ENCODE measurements around a stretch of chr18.

DNA sequence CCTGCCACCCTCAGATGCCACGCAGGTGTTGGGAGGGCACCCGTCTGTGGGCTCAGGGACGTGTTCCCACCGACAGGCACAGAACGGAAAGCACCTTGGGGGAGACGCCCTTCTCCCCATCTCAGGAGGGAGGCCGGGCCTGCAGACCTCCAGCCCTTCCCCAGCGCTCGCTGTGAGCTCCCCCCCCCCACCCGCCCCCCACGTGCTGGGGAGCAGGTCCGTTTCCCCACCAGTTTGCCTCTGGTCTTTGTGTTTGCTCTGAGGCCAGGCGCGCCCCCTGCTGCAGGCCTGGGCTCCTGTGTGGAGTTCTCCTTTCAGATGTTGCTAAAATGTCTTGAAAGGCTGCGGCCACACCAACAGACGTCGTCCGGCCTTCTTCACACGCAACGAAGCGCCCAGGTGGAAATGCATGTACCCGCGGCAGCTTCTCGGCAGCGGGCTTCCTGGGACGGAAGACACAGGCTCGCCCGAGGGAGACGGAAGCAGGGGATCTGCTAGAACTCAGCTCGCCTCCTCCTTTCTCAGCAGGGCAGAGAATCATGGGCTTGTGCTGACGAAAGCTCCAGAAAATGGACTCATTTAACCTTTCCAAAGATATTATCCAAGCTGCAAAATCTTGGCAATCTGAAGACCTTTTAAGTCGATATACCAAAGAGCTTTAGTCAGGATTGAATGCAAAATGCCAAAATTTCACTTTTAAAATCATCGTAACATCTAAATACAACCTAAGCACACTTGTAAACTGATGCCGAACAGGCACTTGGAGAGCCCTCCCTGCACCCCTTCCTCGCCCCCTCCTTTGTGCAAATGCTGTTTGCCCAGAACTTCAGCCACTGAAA, 125.3 kb upstream of the ZNF516 start:
- PRO-cap, result no peak

GRCh38 chr18:76697021-76698192, 125.0 kb upstream of the ZNF236 start:
- PRO-cap, result no peak

- PRO-cap, result no peak
These were observed 1.3 kb downstream of the ZNF236 start for GRCh38 chr18:76823520-76824179.

DNA sequence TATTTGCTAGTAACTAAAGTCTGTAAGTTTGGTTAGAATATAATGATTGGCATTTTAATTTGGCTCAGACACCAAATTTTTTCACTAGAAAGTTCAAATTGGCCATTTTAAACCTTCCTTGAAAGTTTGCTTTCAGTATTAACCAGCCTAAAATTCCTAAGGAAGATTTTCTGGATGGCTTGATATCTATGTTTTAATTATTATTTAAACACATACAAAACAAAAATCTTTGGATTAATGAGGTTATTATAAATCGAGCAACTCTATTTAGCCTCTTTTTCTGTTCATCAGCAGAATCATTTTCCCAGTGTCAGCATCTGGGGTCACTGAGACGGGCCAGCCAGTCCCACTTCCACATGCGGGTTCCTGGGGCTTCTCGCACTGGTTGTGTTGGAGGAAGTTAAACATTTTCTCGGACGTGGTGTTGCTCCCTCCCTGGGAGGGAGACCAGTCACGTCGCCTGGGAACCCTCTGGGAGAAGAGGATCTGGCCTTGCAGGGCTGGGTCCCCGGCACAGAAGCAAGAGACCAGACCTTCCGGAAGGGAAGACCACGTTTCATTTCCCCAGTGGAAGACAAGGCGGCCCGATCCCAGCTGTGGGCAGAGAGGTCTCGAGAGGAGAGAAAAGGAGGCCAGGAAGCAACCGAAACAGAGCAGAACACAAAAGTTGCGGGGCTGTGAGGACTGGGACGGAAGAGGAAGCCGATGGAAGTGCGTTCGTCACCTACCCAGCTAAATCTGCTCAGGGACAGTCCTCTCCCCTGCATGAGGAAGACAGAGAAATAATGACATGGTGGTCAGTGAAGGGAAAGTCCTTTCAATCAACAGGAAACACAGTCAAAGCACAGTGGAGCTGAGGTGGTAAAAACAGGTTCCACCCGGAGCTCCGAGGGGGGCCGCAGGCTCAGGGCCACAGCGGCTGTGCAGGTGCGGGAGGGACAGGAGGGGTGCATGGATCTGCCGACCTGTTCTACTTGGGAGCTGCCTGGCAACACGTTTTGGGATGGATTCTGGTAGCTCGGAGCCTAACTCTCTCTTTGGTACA, 144.5 kb downstream of the MBP start:
- PRO-cap, result unidirectional peak, plus-strand start at position 476 of the sequence

DNA sequence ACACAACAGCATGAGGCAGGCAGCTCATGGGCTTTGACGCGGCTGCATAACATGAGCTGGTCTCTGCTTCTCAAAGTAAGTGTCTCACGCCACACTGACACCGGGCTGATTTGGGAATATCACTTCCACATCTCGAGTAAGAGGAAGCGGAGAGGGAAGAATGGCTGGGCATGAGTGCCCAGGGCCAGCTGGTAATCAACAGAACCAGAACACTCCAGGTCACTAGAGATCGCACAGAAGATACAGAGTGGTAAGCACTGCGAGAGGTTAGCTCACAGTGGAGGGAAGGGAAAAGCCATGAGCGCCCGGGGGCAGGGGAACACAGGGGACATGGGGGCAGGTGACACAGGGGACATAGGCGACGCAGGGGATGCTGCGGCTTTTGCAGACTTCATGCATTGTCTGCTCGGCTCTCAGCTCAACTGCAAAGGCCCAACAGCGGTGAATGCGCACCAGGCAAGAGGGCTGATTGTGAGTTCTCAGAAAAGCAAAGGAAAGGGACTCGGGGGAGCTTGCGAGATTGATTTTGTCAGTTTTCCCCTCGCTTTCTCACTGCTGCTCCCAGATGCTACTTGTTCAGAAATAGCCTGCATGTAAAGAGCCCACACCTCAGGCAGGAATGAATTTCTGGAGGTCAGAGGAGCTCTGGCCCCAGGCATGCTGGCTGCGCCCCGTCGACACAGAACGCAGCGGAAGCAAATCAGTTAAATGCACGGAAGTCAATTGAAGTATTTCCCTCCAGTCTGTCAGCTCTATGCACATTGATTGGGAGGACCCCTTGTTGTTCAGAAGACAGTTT, 141.3 kb downstream of the MBP start:
- PRO-cap, result no peak

DNA sequence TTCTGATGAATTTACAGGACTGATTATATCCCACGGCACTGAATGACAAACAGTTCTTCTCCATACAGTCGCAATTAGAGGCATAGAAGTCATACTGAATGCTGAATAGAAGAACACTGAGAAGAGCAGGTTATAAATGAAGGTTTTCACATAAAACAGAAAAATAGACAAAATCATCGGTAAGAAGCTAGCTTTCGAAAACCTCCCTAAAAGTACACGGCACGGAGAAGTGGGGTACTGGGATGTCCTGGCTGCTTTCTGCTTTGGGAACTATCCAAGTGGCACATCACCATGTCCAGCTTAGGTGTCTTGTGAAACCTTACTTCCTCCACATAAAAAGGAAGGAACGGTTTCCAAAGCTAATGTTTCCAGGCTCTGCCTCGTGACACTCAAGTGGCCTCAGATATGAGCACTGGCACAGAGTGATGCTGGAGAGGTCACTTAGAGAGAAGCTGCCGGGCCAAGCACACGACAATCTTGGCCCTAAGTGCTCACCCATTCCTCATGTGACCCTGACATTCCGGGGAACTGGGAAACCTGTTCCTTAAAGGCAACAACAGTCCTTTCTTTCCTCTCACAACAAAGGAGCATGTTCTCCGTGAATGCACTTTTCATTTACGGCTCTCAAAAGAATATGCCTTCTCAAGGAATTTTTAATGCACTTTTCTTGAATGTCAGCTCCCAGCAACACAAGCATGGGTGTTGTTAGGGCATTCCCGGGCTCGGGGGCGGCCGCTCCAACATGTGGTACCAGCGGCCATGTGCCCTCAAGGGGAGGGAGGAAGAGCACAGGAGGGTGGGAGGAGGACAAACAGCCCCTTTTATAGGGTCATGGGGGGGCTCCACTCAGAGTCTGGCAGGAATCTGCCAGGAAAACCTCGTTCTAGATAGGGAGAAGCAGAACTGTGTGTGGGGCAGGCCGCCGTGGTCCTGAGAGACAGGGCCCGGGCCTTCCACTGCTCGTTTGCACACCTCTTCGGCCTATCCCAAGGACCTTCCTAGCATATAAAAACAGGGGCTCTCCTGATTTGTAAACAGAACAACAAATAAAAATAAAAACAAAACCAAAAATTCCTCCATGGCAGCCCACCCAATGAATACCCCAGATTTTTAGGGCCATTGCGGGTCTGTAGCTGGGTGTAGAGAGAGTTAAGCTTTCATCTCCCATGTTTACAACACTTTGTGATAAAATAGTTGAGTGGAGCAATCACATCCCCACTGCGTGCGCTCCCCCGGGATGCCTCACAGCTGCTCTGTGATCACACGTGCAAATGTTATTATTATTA, 118.6 kb downstream of the MBP start:
- PRO-cap, result unidirectional peak, plus-strand start at position 444 of the sequence

DNA sequence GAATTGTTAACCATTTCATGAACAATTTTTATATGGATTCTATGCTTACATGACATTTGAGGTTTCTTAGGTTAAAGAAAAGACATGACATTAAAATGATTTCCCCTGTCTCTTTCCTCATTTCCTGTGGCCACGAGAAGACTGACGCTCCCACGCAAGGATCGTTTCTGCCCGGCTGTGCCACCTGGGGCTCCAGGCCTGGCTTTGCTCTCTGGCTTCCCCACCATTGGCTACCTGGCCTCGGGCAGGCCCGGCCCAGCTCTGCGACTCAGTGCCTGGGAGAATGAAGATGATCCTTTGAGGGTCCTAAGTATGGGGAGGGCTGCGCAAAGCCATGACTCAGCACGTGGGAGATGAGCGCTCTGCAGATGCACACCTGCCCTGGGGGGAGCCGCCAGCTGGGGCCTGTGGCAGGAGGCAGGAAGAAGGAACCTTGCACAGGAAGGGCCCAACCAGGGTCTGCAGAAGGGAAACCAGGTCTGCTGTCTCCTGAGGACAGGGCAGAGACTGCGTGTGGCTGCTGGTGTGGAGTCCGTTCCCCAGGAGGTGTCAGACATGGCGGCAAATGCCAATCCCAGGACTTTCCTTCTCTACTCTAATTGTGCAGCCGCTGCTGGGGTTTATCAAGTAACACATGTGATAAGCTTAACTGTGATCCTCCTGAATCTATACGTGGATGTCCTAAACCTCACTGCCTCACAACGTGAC, 33.0 kb downstream of the MBP start:
- PRO-cap, result no peak

GRCh38 chr18:77103318-77103977, 29.1 kb downstream of the MBP start:
- PRO-cap, result no peak

DNA sequence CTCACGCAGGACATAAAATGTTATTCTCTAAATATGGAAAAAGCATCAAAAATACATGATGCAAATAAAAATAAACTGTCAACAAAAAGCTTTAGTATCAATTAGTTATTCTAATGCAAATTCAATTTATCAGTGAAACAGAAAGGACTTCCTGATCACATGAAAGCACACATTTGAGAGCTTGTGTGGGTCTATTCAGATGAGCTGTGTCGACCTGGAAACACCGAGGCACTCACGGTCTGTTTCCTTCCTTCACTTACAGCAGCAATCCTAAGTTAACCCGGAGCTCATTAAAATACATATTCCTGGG, 9.3 kb downstream of the MBP start:
- PRO-cap, result no peak

GRCh38 chr18:77251237-77251935, 1.7 kb downstream of the GALR1 start:
- PRO-cap, result no peak

GRCh38 chr18:77367339-77367872, 117.8 kb downstream of the GALR1 start:
- PRO-cap, result no peak

DNA sequence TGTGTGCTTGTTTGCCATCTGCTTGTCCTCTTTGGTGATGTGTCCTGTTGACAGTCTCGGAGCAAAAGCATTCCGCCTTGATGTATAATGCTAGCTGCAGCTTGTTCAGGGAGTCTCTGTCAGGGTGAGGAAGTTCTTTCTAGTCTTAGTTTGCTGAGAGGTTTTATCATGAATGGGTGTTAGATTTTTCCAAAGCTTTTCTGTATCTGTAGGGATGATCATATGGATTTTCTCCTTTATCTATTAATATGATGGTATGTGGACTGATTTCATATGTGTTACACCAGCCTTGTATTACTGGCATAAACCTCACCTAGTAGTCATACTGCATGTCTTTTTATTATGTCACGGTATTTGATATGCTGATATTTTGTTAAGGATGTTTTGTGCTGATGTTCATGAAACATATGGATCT, 109.2 kb downstream of the ATP9B start:
- PRO-cap, result no peak

DNA sequence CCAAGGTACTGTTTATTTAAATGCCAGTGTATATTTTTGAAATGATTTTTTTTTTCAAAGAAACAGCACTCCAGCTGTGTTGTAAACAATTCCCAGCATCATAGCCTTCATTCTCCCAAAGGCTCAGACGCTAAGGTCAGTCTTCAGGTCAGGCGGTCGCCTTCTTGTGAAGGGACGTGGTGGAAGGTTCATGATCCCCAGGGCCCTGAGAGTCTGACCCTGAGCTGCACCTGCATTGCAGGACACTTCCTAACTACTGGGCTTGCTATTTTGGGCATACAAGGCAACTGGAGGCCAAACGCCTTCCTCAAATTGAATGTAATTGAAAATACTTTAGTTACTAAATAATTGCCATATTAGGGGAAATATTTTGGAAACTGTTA, 135.7 kb downstream of the ATP9B start:
- PRO-cap, result no peak

GRCh38 chr18:79383597-79384561, 11.9 kb upstream of the NFATC1 start:
- PRO-cap, result no peak

- PRO-cap, result no peak
These were observed 1.2 kb upstream of the NFATC1 start for GRCh38 chr18:79394582-79394817.

DNA sequence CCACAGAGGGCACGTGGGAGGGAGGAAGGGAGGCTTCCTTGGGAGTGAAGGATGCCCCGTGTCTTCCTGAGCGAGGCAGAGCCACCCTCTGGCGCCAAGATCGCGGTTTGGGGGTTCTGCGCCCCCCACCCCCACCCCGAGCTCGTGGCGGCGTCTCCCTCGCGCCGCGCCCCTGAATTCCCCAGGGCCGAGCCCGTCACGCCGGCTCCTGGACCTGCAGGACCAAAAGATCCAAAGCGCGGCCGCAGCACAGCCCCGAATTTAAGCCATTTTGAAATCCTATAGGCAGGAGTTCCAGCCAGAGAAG, 900 bp downstream of the NFATC1 start:
- PRO-cap, result no peak

DNA sequence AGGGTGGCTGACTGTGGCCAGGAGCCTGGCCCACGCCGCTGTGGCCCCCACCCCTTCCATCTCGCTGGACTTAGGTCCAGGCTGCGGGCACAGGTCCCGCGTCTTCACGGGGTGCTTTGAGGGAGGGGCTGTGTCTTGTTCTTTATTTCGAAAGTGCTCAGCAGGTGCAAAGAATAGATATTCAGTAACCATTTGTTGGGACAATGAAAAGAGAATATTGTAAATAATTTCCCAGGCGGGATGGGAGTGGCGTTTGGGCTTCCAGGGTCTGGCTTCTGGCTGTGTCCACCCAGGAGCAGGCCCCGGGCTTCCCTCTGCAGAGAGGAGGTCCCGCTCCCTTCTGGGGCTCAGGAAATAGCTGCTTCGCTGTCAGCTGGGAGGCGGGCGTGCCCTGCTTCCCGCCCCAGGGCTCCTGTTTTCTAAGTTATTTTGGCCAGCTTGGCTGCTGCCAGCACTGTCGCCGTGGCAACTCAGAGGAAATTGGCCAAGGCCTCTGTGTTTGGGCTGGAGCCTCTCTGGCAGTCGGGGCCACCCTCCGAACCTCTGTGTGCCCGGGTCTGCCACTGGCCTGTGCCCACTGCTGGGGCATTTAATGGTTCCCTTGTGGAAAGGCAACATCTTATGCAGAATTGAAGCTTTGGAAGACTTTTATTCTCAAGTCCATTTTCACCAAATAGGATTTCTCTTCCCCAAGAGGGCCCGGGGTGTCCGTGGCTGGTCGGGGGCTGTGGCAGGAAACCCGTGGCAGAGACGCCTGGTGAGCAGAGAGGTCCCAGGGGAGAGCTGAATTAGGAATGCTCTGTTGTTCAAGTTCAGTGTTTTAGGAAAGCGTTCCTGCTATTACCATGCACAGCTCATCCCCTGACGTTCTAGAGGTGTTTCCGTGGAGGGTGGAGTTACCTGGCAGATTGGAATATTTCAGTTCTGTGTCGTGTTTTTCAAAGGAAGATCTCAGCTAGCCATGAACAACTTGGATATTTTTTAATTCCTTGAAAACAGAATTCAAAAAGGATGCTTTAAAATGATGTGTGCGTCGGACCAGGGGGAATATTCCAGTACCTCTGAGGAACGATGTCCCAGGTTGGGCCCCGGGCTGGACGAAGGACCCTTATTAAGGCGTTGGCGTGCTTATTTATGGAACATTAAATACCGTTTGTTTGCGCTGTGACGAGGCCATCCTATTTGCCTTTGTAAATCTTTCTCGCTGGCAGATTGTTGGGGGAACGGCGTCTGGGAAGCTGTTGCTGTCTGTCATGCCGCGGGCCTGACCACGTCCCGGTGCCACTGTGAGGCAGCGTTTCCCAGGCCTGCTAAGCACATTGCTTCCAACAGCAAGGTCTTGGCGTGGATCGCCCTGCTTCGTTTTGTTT, 7.9 kb downstream of the NFATC1 start:
- PRO-cap, result bidirectional peak, plus-strand start at position 521 of the sequence, minus-strand start at position 342 of the sequence

DNA sequence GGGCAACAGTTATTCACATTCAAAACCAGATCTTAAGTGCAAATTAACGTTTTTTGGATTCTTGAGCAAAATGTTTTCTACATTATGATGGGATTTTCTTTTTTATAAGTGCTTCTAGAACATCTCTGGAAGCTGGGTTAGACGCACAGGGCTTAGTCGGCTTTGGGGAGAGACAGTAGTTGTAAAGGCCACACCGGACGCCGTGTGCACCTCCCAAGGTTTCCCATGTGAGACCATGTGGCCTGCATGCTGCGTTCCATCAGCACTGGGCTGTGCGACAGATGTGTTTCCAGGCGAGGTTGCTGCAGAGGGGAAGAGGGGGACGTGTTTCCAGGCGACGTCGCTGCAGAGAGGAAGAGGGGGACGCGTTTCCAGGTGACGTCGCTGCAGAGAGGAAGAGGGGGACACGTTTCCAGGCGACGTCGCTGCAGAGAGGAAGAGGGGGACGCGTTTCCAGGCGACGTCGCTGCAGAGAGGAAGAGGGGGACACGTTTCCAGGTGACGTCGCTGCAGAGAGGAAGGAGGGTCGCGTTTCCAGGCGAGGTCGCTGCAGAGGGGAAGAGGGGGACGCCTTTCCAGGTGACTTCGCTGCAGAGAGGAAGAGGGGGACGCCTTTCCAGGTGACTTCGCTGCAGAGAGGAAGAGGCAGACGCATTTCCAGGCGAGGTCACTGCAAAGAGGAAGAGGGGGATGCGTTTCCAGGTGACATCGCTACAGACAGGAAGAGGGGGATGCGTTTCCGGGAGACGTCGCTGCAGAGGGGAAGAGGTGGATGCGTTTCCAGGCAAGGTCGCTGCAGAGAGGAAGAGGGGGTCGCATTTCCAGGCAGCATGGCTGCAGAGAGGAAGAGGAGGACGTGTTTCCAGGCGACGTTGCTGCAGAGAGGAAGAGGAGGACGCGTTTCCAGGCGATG, 24.4 kb downstream of the NFATC1 start:
- PRO-cap, result no peak

DNA sequence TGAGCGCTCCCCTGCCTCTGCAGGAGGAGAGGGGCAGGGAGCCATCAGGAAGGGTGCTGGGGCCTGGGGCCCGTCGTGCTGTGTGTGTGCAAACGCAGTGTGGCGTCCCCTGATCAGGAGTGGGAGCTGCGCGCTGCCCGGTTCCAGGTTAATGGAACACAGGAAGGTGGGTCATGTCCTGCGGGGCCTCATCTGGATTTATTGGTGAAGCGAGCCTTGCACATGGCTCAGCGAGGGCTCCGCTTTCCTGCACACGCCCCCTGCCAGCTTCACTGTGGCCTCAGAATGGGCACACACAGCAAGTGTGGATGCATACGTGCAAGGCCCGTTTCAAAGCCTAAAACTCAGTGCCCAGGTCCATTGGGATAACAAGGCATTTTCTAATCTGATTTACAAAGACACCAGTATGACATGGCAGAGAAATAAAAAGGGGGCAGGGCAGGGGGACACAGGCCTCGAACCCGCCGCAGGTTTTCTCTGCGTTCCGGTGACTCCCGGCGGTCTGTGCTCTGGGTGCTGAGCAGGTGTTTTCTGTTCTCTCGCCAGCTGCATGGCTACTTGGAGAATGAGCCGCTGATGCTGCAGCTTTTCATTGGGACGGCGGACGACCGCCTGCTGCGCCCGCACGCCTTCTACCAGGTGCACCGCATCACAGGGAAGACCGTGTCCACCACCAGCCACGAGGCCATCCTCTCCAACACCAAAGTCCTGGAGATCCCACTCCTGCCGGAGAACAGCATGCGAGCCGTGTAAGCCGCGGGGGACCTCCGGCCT, 52.7 kb downstream of the NFATC1 start:
- PRO-cap, result no peak

DNA sequence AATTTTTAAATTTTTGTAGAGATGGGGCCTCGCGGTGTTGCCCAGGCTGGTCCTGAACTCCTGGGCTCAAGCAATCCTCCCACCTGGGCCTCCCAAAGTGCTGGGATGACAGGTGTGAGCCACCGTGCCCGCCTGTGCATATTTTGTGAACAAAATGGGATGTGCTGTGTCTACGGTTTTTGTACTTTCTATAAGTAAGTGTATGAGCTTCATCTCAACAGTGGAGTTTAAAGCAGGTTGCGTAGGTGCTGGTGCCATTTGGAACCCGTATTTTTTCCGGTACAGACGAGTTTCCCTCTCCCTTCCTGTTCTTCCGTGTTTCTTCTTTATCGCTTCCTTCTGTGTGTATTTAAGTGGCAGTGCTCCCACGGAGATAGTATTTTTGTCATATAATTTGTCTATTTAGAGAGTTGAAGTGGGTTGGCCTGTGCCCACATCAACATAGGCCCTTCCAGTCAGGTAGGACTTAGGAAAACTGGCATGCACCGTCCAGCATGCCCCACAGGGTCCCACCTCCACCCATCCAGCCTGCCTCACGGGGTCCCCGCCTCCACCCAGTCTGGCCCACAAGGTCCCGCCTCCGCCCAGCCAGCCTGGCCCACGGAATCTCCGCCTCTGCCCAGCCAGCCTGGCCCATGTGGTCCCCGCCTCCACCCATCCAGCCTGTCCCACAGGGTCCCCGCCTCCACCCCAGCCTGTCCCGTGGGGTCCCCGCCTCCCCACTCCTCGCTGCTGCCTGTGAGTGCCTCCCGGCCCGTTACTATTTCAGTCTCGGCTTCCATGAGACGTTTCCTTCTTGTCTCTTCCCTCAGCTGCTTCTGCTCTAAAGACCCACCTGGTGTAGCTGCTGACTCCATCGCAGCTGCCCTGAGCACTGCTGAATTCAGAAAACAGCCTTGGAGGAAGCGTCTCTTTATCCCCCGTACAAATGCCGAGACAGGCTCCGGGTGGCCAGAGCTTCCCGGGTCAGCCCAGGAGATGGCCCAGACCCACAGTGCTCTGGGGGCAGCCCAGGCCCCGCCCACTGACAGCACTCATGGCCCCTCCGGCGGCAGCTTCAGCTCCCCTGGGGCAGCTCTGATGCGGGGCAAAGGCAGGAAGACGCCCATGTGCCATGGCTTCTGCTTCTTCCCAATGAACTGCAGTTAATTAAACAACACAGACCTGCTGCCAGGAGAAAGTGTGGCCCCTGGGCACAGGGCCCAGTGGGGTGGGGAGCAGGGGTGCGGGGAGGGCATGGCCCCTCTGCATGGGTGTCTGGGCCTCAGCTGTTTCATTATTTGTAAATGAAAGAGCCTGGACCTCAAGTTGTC, 69.6 kb downstream of the NFATC1 start:
- PRO-cap, result no peak